Jejunum (tissue), 1 donor: ENCODE data around the genes TTYH2, CD300LF and OTOP2.

- PRO-cap: bidirectional peak, plus-strand start at chr17:74213571, minus-strand start at chr17:74213342
Measured at GRCh38 chr17:74212888-74213795, at the start of gene TTYH2. TSS of gene TTYH2 (plus strand) at chr17:74213571.

- PRO-cap: unidirectional peak, plus-strand start at chr17:74256308
Measured at GRCh38 chr17:74256256-74256455, 17.9 kb upstream of the DNAI2 start.

- PRO-cap: no peak
Measured at GRCh38 chr17:74295790-74296213, 21.8 kb downstream of the DNAI2 start.

- PRO-cap: unidirectional peak, plus-strand start at chr17:74325303
Measured at GRCh38 chr17:74324917-74325567, 984 bp upstream of the KIF19 start.

DNA sequence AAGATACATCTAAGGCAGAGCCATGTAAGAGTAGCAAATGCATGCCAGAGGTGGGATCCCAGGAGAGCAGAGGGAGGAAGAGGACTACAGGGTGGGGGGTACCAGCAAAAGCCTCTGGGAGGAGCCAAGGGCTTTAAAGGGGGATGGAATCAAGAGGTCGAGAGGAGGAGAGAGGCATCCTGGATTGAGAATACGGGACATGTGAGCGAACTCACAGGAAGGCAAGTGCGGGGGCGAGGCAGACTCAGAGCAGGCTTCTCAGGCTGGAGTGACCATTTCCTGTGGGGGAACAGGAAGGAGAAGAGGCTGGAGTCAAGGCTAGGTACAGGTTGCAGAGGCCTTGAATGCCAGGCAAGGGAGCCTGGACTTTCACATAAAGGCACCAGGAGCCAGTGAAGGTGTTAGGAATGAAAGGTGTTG is 5.5 kb upstream of the GPRC5C start:
- PRO-cap: no peak

- PRO-cap: no peak
Measured at GRCh38 chr17:74520058-74520571, 11.2 kb downstream of the CD300LB start.

- PRO-cap: no peak
Measured at GRCh38 chr17:74529750-74530151, 1.5 kb downstream of the CD300LB start.

GRCh38 chr17:74639444-74640300 is 16.1 kb upstream of the CD300E start:
- PRO-cap: no peak

GRCh38 chr17:74686618-74687333 is 25.9 kb downstream of the CD300LF start:
- PRO-cap: no peak

- PRO-cap: no peak
Measured at GRCh38 chr17:74712842-74713146, at the start of gene CD300LF. TSS of gene CD300LF (minus strand) at chr17:74712923.

DNA sequence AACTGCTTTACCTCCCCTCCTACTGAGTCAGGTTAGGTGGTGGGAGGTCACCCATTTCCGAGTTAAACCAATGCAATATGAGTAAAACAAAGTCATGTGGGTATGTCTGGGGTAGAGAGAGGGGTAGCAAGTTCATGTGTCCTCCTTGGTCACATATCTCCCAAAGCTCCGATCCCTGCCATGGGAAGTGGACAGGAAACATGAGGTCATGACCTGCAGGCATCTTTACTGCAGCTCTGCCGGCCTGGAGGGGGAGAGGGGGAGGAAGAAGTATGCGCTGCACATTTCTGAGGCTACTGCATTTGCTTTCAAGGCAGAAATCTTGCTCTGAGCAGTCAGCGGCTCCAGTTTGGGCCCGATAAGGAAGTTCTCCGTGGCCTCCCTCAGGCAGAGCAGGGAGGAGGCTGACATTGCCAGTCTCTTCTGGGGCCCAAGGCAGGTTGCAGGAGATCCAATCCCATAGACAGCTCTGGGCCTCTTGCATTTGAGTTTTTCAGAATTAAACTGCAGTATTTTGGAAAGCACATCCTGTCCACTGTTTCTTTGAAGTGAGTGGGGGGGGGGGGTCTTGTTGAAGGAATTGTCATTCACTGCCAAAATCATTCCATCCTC is 1.5 kb upstream of the NHERF1 start:
- PRO-cap: no peak

DNA sequence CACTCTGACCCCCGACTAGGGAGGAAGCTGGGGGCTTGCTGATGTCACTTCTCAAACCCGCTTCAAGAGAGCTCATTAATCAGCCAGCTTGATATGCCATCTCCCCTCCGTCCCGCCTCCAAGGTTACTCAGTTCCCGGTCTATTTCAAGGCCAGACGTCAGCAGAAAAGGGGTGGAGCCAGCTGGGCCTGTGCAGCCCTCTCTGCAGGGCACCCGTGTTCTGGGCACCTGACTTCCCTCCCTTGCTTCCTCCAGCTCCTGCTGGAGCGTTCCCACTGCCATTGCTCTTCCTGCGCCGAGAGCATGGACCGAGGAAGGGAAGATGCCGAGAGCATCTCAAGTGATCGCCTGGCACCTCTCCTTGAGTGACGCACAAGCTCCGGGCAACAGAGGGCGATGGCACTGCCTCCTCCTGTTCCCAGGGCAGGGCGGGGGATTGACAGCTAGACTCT is 29.2 kb downstream of the TMEM104 start:
- PRO-cap: no peak

GRCh38 chr17:74860247-74861168 is 823 bp upstream of the GRIN2C start:
- PRO-cap: no peak

GRCh38 chr17:74874061-74874556 is 1.3 kb upstream of the FDXR start:
- PRO-cap: no peak

DNA sequence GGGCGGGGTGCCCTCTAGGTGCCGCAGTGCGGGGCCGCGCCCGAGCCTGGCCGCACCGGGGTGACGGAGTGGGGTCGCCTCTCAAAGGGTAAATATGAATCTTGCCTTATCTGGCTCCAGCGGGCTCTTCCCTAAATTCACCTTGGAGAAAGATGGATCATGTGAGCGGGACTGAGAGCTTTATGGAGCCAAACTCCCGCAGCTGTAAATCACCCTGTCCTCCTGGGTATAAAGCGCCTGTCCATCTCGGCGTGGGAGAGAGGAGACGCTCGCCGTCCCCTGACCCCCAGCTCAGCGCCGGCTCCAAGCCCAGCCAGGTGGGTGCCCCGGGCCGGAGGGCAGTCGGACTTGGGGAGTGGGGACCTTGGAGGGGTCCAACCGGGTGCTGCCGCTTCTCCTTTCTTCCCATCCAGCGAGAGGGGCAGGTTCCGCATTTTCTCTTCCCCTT is at the start of gene OTOP2:
Gene OTOP2, plus strand, starts transcription at position 257 of the 448 bp plus-strand sequence.
- PRO-cap: no peak

DNA sequence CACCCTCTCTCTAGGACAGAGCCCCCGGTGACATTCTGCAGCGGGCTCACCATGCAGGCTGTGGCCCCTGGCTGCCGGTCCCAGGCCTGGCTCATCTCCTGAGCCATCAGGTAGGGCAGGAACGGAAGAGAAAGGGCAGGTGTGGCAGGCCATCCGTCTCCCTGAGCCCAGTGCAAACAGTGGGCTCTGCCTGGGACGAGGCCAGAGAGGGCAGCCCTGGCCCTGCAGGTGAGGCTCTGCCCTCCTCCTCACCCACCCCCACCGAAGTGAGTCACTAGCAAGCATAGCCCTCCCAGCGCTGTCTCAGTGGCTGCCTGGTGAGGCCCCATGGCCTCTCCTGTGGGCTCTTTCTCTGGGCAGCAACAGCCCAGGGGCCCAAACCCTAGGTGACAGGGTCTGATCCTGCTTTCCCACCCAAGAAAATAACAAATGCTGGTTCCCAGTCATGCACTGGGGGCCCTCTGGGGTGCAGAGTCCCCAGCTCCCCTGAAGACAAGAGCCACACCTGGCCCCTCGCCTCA is 14.6 kb downstream of the OTOP3 start:
- PRO-cap: no peak

DNA sequence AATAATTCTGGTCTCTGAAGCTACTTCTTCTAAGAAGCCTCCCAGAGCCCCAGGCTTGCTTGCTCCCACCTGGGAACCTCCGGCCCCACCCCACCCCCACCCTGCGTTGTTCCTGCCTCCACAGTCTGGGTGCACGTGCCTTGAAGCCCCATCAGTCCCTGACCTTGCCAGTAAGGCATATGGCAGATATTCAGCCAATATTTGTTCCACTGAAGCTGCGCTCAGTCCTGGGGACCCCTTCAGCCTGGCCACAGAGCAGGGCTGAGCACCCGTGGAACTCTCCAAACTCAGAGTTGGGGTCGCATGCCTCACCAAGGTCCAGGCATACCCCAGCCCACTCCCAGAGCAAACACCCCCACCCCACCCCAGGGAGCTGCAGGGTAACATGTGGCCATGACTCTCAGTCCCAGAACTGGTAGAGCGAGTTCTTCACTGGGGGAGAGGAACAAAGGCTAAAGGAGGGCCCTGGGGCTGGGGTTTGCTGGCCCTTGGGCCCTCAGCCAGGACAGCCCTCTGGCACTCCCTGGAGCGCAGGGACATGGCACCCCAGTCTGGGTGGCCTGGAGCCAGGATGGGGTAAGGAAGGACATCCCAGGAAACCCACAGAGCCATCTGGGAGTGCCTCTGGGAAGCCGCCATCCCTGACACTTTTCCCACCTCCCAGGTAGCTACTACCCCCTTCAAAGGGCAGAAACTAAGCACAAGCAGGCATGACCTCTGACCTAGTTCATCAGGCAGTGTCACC is 4.3 kb downstream of the HID1 start:
- PRO-cap: unidirectional peak, plus-strand start at position 549 of the sequence

DNA sequence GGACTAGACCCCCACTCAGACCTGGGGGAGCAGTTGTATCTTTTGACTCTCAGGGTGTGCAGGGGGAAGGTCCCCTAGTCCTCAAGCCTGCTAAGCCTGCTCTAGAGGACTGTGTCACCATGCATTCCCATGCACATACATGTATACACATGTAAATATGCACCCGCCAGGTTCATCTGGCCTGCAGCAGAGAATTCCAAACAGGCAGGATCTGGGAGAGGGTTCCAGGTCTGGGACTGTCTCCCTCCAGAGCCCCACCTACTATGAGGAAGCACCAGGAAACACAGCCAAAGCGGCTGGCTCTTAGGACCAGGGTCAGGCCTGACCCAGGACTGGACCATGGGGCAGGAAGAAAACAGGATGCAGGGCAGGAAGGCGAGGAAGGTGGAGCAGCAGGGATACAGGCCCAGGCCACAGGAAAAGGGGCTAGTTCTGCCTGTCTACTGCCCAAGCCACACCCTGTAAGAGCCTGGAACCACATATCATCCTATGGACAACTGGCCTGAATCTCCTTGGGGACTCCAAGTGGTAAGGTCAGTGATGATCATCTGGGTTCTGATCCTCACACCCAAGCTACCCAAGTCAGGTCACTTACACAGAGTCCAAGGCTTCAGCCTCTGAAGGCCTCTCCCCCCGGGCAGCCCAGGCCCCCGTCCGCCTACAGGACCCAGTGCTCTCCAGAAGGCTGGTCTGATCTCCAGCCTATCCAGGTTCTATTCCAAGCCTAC is 2.1 kb downstream of the HID1 start:
- PRO-cap: unidirectional peak, plus-strand start at position 429 of the sequence

- PRO-cap: no peak
Measured at GRCh38 chr17:75003937-75004852, 8.3 kb upstream of the MRPL58 start.

DNA sequence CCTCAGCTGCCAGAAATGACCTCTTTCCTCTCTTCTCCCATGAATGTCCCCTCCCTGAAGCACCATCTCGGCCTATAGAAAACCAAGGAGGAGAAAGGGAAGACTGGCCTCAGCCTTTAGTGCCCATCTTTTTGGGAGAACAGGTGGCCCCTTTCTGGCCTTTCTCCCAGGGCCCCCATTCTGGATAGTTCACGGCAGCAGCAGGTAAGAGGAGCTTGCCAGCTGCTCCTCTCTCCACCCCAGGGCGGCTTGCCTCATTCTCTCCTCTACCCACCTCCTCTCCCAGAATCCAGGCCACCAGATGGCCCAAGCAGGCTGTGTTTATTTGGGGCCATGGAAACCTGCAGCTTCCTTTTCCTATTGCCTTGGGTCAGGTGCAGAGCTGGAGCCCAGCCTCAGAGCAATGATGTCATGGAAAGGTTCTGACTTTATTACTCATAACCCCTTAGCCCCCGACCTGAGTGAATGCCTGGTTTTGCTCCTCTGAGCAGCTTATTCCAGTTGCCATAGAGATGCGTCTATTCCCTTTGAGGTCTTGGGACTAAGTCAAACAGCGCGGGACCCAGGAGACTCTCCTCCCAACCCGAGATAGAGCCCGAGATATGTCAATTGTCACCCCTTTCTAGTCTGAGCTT is 1.5 kb upstream of the MRPL58 start:
- PRO-cap: no peak